Measurements from ENCODE around the gene XPNPEP3.

GRCh38 chr22:40181193-40181685, 3.5 kb downstream of the TNRC6B start:
- PRO-cap: no peak

DNA sequence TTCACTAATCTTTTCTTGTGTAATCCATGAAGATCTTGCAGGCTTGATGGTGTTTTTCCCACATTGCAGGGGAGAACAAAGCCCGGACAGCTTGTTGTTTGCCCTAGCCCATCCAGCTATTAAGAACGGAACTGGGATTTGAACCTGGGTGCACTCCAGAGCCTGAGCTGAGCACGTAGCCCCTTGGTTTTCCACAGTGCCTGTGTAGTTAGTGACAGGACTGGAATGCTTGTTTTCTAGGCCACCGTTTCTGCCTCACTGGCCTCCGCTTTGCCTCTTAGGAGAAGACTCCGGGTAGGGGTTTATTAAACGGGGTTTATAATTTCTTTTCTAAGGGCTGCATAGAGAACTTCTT, 736 bp downstream of the ADSL start:
- PRO-cap: no peak

GRCh38 chr22:40371333-40371634, 890 bp downstream of the SGSM3 start:
- PRO-cap: no peak

GRCh38 chr22:40415196-40415907, 45.0 kb downstream of the SGSM3 start:
- PRO-cap: bidirectional peak, plus-strand start at chr22:40415720, minus-strand start at chr22:40415643

- PRO-cap: no peak
Observed at GRCh38 chr22:40498873-40499655, 128.7 kb downstream of the SGSM3 start.

DNA sequence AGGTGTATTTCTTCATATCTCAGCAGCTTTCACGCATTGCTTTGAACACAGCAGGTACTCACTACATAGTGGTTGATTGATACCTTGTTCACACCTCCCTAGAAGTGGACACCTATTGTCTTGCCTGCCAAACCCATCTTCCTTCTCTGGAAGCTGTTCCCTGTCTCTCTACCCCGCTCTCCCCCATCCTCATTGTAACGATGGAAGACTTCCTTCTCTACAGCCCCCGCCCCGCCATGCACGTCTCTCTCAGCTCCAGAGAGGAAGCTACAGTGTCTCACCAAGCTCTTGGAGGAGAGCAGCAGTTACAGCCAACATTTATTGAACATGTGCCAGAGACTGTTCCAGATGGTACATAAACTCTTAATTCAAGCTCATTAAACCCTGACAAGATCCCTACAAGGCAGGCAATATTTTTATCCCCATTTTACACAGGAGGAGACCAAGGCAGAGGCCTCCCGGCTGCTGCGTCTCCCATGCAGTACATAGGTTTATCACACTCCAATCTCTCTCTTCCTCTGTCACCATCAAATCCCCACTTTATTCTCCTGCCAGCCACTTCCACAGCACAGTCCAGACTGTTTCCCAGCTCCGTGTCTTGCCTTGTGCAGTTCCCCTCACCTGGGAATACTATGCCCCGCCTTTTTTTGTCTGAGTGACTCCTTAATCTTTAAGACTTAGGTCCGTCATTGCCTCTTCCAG, 15.2 kb downstream of the MCHR1 start:
- PRO-cap: no peak

DNA sequence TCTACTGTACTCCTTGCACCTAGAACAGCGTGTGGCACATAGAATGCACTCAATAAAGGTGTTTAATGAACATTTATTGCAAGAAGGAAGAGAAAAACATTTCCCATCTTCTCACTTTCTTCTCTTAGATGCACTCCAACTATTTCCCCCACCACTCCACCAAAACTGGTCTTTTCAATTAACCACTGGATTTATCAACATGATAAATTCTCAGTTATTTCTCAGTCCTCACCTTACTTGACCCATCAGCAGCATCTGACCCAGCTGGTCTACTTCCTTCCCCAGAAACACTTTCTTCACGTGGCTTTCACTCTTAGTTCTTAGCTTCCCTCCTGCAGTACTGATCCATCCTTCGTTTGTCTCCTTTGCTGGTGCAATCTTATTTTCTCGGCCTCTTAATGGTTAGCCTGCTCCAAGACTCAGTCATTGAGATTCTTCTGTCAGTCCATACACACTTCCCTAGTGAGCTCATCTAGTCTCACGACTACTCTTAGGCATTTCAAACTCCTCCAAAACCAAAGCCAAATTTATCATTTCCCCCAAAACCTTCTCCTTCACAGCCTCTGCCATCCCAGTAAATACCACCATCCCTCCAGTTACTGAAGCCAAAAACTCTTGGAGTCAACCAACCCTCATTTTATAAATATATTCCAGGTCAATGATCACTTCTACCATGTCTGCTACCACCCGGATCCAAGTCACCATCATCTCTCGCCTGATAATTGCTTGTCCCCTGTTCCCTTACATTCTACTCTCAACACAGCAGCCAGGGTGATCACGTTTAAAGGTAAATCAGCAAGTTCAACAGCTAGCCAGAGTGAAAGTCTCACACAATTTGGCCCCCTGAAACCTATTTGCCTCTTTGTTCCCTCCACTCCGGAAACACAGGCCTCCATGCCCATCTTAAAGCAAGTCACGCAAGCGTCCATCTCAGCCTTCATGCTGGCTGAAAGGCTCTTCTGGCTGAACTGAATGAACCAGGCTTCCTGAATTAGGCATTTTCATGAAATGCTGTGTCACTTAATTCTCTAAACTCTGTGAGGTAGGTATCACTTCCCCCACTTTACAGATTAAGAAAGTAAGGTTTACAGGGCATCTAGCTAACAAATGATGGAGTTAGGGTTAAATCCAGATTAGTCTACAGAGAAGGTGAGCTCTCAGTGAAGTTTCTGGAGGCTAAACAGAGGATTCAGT, 1.8 kb downstream of the SLC25A17 start:
- PRO-cap: no peak

- PRO-cap: no peak
Observed at GRCh38 chr22:40835717-40836044, 16.5 kb upstream of the SLC25A17 start.

DNA sequence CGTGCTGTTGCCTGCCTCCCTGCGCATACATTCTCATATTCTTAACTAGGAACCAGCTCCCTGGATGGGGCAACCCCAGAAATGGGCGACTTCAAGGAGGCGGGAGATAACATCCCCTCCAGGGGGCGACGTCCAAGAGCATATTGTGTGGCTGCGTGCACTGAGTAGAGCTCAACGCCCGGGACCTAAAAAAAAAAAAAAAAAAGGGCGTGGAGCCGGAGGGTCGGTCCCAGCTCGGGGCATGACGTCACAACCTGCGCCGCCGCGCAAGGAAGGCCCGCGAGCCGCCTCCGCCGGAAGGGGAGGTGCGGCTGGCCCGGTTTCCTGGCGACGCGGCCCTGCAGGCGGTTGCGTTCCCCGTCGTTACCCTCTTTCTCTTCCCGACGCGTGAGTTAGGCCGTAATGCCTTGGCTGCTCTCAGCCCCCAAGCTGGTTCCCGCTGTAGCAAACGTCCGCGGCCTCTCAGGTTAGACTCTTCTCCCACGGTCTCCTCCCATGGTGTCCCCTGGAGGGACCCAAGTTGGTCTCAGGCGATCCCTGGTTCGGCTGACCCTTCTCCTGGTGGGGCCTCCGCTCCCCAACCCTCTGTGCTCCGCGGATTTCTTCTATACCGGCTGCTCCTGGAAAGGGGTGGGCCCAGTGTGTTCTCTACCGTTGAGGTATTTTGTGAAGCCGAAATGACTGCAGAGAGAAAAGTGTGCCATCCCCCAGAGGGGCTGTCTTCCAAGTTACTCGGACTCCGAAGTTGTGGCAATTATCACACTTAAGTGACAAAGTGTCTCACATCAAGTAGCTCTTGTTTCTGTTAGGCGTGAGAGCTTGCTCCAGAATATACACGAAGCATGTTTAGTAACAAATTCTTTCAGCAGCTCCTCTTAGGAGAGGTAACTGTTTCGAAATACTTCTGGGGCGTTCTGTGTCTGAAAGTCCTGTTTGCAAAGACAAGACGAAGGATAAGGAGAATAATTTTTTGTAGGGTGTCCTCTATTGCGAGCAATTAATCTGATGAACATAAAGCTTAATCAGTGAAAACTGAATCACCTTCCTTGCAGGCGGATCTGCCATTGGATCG, at the start of gene XPNPEP3:
XPNPEP3 (plus strand) TSS at position 369 of the 1,072 bp plus-strand sequence.
- PRO-cap: bidirectional peak, plus-strand start at position 369 of the sequence, minus-strand start at position 162 of the sequence

GRCh38 chr22:41151735-41152065, 53.4 kb upstream of the L3MBTL2 start:
- PRO-cap: no peak

GRCh38 chr22:41152082-41152689, 52.9 kb upstream of the L3MBTL2 start:
- PRO-cap: no peak

- PRO-cap: no peak
Observed at GRCh38 chr22:41178548-41178979, 26.5 kb upstream of the L3MBTL2 start.

GRCh38 chr22:41260209-41260601, 19.5 kb upstream of the CHADL start:
- PRO-cap: no peak

DNA sequence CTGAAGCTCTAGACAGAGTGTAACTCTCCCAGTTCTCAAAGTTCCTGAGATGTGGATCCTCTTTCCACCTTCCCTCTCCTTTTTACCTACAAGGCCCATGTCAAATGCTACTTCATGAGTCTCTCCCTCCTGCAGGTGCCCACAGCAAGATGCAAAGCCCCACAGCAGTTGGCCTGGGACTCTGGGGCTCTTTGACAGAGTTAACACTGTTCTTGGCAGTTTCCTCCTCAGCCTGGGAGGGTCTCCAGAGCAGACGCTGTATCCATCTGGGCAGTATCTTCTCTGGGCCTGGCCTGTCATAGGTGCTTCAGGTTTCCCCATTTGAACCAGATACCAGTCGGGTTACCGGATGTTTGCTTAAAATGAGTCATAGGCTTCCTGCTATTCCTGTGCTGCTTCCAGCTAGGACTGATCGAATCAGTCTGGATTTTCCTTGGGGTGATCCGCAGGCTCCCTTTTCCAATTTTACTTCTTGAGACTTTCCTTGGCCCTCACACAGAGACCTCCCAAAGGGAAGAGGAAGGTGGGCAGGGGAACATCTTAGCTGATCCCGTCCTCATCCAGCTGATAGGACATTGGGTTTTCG, 2.2 kb upstream of the RANGAP1 start:
- PRO-cap: no peak

GRCh38 chr22:41288704-41289064, 2.7 kb upstream of the RANGAP1 start:
- PRO-cap: no peak

DNA sequence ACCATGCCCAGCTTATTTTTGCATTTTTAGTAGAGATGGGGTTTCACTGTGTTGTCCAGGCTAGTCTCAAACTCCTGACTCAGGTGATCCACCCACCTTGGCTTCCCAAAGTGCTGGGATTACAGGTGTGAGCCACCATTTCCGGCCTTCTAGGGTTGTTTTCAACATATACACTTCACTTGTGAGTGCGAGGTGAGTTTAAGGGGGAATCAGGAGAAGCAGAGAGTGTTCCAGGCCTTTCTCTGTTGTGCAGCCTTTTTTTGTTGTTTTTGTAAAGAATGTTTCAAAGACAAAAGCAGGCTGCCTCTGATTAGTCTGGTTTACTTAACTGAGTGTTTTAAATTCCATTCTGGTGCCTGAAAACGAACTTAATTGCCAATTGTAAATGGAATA, 4.4 kb upstream of the RANGAP1 start:
- PRO-cap: no peak

DNA sequence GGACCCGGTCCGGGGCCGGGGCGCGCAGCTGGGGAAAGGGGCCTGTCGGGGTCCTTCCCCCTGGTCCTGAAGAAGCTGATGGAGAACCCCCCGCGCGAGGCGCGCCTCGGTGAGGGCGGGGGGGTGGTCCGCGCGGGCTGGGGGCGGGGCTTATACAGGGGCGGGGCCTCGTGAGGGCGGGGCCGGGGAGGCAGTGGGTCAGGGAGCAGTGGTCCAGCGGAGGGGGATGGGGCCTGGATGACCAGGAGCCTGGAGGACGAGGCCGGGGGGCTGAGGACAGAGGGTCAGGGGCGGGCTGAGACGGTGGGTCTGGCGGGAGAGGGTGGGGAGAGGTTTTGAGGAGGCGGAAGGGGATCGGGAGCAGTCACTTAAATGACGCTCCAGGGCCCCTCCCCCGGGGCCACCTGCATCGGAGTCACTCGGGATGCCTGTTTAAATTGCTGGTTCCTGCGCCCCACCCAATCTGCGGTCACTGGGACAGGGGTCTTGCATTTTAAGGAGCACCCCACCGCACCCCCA, 410 bp downstream of the TEF start:
- PRO-cap: bidirectional peak, plus-strand start at position 400 of the sequence, minus-strand start at position 80 of the sequence

GRCh38 chr22:41382612-41383167, 948 bp downstream of the TEF start:
- PRO-cap: no peak

DNA sequence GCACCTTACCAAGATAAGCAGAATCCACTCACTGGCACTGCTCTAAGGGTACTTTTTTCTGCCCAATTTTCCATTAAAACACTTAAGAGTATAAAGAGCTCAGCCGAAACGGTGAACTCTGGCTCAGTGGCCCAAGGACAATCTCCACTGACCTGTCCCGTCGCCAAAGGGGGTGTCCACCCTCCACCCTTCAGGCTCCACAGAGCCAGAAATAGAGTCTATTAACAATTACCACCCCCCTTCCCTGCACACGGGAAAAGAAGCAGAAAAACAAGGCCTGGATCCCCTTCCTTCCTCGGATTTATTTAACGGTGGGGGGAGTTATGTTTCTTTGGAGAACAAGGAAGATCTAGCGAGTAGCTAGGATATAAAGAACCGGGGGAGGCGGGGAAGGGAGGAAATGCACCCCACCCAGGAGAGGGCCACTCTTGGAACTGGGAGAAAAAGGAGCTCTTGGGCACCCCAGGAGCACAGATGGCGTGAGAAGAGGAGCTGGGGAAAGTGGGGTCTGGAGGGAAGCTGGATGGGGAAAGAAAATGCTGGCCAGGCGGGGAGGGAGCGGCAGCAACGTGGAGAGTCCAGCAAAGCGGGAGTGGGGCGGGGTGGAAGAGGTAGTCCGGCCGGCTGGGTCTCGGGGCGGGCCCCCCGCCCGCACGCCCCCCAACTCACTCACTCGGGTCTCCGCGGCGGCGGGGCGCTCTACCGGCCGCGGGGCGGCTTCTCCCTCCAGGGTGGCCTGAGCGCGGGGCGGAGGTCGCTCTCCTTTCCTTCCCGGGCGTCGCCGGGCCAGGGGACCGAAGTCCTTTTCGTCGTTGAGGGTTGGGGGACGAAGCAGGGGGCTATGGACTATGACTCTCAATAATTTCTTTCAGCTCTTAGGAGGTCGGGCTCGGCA, 648 bp downstream of the TOB2 start:
- PRO-cap: no peak

GRCh38 chr22:41513377-41513818, 30.9 kb downstream of the POLR3H start:
- PRO-cap: no peak